ENCODE measurements around a stretch of chr13.

DNA sequence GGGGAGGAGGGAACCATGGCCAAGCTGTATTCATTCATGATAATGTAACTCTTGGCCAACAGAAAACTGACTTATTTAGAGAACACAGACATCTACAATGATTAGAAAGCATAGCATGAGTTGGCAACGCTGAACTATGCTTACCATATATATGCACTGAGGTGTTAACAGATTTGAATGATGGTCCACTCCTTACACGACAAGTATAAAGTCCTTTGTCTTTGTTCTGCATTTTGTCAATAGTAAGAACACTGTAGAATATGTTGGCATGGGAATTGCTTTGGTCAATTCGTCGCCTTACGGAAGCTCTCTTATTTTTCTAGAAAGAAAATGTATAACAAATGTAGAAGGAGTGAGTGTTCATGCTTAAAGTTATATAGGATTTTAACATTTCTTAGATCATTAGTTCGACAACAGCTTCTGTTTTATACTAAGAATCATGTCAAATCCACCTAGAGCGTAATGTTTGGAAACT lies 63.9 kb downstream of the FLT1 start:
- RRBS: no CpG with 5 or more reads among the region's 7 CpGs

GRCh38 chr13:28531939-28532363 lies 37.0 kb upstream of the FLT1 start:
- RRBS: no CpG with 5 or more reads among the region's 19 CpGs

DNA sequence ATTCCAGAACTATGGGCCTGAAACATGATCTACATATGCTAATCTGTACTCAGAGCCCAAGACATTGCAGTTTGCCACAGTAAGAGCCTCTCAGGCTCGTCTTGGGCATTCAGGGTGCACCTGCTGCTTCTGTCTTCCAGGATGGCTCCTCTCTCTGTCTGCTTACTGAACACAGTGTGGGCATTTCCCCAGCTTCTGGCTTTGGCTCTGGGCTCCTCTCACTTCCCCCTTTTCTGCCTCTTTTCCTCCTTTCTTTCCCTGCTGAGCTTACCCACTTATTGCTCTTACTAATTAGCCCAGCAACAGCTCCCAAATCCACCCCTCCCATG lies 22.4 kb upstream of the SLC46A3 start:
- RRBS: no CpG with 5 or more reads among the region's 1 CpG

GRCh38 chr13:28744056-28744519 lies 25.3 kb upstream of the SLC46A3 start:
- RRBS: no CpG with 5 or more reads among the region's 6 CpGs

GRCh38 chr13:28983521-28983987 lies 163.4 kb downstream of the MTUS2 start:
- RRBS: no CpG with 5 or more reads among the region's 3 CpGs

GRCh38 chr13:29828069-29829307 lies 21.9 kb downstream of the UBL3 start:
- RRBS: no CpG with 5 or more reads among the region's 23 CpGs

DNA sequence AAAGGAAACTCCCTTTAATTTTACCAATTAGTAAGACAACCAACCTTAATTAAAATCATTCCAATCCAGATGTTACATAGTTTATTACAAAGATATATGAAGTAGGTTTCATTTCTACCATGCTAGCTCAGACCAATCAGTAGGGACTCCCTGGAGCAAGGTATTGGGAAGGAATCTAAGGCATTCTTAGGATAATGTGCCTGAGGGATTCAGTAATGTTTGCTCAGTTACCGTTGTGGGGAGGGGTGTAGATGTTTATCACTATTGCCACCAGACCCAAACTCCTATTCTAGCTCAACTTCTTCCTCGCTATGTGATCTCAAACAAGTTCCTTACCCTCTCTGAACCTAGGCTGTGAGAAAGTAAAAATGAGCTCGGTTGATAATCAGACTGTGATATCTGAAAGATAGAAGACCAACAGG lies 8.9 kb downstream of the UBL3 start:
- RRBS: no CpG with 5 or more reads among the region's 3 CpGs

- RRBS: no CpG with 5 or more reads among the region's 4 CpGs
These were observed 3.6 kb downstream of the UBL3 start for GRCh38 chr13:29846744-29847214.

GRCh38 chr13:29884466-29885151 lies 34.2 kb upstream of the UBL3 start:
- RRBS: no CpG with 5 or more reads among the region's 4 CpGs

- RRBS: 12% methylated on average over 18 of the region's 84 CpGs
These were observed 192.9 kb downstream of the KATNAL1 start for GRCh38 chr13:30114003-30115389.

GRCh38 chr13:30132504-30132912 lies 174.8 kb downstream of the KATNAL1 start:
- RRBS: no CpG with 5 or more reads among the region's 14 CpGs

DNA sequence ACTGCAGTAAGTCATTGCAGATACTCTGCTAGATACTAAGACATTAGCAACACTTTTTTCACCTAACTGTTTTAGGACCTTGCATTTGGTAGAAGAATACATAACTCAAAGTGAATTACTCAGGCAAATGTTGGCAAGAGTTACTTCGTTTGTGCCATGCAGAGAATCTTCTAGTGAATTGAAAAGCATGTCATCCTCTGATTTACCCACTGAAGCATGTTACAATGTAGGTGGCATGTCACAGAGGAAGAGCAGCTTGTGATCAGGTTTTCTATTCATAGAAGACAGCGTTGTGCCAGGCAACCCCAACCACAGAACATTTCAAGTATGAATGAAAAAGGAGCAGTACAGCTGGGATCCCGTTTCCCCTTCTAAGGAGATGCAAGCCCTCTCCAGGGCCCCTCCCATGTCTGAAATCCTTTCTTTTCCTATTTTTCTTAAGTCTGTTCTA lies 5.9 kb upstream of the KATNAL1 start:
- RRBS: no CpG with 5 or more reads among the region's 3 CpGs

- RRBS: 73% methylated on average over 3 of the region's 20 CpGs
These were observed 27.5 kb upstream of the KATNAL1 start for GRCh38 chr13:30334505-30335677.

GRCh38 chr13:30346243-30346801 lies 39.0 kb upstream of the KATNAL1 start:
- RRBS: no CpG with 5 or more reads among the region's 5 CpGs

DNA sequence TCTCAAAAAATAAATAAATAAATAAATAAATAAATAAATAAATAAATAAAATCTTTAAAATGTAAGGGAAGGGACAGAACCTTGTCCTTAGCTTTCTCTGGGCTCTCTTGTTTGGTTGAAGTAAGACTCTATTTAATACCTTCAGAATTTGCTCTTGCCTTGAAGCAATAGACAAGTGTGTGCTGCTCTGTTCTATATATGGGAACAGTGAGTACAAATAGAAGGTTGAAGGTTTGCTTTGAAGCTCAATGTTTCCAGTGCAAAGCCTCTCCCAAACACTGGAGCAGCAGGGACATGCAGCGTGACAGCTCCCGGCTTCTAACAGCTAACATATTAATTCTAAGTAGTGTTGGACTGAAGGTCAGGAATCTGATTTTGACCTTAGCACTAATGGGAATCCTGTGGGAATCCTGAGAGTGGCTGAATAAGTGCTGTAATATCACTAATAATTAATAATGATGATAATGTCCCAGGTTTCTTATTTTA lies 16.9 kb upstream of the UBE2L5 start:
- RRBS: no CpG with 5 or more reads among the region's 2 CpGs

- RRBS: no CpG with 5 or more reads among the region's 20 CpGs
These were observed 367 bp upstream of the USPL1 start for GRCh38 chr13:30617467-30617638.

GRCh38 chr13:30718854-30719529 lies 16.4 kb upstream of the ALOX5AP start:
- RRBS: no CpG with 5 or more reads among the region's 7 CpGs

- RRBS: no CpG with 5 or more reads among the region's 3 CpGs
These were observed 3.9 kb downstream of the ALOX5AP start for GRCh38 chr13:30739239-30739600.

DNA sequence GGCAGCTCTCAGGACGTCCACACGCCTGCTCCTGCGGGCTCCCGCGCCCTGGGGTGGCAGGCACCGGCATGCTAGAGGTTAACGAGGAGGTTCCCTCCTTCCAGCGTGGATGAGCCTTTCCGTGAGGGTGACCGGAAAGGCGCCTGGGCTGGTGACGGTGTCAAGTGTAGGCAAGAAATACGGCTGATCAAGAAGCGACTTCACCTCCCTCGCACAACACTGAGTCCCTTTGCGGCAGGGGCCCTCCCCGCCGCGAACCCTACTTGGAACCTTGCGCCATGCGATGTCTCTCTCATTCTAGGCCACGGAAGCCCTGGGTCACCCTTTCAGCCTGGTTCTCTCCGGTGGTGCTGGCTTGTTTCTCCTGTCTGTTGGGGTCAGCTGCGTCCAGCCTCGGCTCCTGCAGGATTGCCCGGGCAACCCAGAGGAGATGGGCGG lies 67.8 kb downstream of the ALOX5AP start:
- RRBS: 29% methylated on average over 12 of the region's 27 CpGs

DNA sequence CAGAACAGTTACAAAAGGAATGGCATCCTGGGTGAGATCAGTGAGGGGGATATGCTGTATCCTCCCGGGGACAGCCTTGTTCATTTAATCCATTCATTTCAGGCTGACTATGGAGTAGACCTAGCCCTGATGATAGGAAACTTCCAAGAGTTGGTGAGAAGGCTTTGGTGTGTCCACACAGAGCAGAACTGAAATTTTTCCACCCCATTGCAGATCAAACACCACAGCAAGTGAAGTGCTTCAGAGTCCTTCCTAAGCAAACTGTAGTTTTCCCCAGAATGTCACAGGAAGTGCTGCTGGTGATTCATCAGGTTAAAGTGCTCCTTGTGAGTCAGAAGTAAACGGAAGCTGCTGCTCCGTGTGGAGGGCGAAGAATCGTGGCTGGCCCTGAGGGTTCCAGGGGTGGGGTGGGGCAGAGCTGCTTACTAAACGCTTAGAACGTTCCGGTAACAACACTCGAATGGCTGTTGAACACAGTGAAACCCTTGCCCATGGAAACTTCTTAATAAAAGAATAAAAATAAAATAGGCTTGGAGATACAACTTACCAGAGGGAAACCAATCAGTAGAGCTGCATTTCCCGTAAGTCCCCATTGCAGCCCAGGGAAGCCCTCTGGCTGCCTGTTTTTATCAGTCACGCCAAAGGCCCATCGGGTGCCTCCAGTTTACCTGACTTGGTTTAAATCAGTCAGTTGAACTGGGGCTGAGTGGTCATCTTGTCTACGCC lies 113.3 kb downstream of the TEX26 start:
- RRBS: no CpG with 5 or more reads among the region's 13 CpGs

Data from GM06990 (cell line).